Smooth muscle cell (in vitro differentiated cells): ENCODE results near the genes NAP1L2, CYSLTR1, TENT5D, RPS6KA6 and PABPC5.

- RAMPAGE, long total RNA: no peak
Measured at GRCh38 chrX:72634400-72634841, 61.8 kb upstream of the HDAC8 start.

DNA sequence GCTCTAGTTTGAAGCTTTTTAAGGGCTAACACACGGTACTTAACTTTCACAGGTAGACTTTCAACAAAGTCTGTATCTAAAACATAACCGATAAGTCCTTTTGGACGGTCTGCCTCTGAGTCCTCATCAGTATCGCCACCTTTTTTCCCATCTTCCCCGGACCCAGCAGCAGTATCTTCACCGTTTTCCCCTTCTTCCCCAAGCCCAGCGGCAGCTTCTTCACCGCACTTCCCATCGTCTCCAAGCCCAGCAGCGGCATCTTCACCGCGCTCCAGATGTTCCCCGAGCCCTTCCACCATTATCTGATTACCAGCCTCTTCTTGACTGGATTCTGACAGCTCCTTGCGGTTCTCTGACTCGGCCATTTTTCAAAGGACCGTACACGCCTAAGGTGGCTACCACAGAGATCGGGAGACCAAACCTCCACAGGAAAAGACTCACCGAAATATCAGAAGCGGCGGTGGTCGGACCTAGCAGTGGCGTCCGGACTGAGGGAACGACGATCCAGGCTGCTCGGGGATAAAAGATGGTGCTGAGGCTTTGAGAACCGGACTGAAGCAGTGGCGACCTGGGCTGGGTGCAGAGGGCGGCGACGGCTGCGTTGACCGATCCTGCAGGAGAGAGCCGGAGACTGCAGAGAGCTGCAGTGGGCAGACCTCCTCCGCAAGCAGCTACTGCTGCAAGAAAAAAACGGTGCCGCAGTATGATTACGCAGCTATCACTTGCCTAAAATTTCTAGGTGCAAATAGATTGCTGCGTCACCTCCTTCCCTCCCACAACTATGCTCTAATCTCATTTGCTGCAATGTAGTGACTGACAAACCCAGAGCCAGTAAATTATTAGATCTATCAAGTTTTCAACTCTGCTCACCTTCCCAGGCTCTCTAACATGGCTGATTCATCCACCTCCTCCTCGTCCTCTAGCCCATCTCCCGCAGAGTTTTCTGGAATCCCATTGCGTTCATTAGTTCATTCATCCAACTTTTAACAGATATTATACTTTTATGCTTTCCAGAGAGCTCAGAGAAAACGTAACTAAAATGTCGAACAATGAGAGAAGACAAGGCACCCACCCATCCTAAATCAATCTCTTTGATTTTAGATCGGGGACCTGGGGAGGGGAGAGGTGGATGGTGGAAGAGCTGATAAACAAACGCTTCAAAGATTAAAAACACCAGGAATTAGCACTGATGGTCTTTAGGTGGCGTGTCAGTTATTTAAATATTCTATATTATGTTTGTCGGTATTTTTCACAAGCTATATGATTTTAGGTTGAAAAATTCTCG, at the start of gene NAP1L2:
NAP1L2 (minus strand) TSS at position 724 of the 1,285 bp plus-strand sequence.
- RAMPAGE, long total RNA: no peak

DNA sequence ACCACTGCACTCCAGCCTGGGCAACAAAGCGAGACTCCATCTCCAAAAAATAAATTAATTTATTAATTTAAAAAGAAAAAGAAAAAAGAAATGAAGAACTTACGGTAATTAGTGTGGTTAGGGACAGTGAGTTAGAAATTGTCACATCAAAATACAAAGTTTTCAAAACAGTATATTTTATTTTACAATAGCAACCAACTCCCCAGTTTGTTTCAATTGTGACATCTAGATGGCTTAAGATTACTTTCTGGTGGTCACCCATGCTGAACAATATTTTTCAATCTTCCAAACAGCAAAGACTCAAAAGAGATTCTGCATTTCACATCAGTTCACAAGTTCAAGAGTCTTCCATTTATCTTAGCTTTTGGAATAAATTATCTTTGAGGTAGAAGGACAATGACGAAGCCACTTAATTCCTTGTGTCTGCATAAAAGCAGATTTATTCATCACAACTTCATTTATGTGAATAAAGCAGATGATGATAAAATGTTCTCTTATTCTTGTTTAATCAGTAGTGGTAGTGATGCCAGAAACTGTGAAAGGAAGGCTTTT, 257.6 kb downstream of the CHIC1 start:
- RAMPAGE, long total RNA: no peak

GRCh38 chrX:73823488-73824101, 260.6 kb downstream of the CHIC1 start:
- RAMPAGE, long total RNA: no peak

DNA sequence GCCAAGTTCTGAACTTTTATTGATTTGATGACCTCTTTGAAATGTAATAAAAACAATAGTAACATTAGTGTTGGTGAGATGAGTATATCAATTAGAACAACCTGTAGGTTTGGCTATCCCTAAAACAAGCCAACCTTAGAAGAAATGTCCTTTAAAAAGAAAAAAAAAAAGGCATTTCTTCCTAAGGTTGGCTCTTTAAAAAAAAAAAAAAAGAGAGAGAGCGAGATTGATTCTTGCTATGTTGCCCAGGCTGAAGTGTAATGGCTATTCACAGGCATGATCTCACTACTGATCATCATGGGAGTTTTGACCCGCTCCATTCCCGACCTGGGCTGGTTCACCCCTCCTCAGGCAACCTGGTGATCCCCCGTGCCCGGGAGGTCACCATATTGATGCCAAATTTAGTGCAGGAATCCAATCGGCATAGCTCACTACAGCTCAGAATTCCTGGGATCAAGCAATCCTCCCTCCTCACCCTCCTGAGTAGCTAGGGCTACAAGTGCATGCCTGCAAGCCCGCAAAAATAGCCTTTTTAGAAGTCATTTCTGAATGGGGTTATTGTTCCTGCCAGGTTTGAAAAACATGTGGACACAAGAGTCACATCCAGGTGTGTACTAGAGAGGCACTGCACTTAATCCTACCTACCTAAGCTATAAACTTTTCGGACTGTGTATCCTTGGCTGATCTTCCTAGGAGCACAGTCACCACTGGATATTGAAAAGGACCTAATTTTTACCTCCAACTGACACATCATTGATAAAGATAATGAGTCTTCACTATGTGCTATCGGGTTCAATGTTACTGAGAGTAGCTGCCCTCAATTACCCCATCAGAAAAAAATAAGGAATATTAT, 61.4 kb upstream of the ZCCHC13 start:
- RAMPAGE, long total RNA: no peak

DNA sequence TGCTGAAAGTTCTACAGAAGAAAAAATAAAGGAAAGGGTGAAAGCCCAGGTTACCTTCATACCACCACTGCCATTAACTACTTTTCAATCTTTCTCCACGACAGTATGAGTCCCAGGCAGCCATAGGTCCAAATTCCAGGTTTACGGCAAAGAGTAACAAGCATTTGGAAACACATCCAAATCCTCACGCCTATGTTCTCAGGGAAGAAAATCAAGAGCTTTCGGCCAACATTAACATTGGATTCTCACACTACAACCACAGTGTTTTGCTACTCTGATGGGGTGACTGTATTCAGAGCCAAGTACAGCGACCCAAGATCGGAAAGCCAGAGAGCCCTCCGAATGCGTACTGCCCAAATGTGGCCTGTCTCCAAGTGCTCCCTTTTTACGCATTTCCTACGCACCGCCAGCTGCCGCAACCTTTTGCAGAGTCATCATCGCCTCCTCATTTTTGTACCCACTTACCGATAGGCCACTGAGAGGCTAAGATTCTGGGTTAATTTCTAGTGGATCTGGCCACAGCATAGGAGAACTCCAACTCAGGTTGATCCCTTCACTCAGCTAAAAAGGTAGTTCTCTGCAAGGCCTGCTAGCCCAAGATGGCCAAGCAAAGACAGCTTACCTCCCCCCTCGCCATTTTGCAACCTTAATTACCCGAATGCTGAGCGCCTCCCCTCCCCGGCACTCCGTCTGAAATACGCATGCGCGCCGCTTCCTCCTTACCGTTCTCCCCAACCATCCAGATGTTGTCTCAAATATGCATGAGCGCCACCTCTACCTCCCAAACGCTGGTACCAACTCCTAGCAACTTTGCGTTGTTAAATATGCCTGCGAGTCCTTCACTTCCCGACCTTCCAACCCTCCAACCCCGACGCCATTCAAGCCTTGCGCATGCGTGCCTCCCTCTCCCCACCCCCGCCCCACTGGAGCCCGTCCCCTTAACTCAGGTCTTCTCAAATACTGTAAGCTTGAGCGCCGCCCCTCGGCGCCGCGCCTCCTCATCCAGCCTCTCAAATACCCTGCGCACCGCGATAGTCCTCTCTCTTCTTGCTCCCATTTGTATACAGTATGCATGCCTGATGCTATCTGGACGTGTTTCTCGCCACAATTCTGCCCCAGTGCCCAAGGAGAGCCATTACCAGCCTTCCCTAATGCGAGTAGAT, 11.9 kb upstream of the ZCCHC13 start:
- RAMPAGE, long total RNA: start-site peak on the minus strand centred at position 611 of the sequence, 130 bp wide, 23 and 31 reads in 2 replicates

DNA sequence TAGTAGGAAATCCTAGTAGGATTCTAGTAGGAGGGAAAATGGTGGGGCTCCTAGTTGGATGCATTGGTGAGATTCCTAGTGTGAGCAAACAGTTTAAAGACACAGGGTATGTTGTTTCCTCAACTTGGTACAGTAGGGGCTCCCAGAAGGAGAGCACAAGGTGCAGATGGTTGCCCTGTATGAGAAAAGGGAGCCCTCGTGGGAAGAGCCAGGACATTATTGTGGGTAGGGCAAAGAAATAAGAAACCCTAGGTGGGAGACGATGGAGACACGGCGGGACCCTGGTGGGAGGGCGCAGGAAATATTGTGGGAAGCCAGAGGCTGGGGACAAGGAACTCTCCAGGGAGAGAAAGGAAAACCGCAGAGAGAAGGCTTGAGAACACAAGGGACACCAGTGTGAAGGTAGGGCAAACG, 404 bp downstream of the ZDHHC15 start:
- RAMPAGE, long total RNA: no peak

GRCh38 chrX:77754799-77755527, 31.1 kb downstream of the ATRX start:
- RAMPAGE, long total RNA: no peak

- RAMPAGE, long total RNA: no peak
Measured at GRCh38 chrX:78327005-78328070, at the start of gene CYSLTR1. CYSLTR1 (minus strand) TSS chrX:78327611.

DNA sequence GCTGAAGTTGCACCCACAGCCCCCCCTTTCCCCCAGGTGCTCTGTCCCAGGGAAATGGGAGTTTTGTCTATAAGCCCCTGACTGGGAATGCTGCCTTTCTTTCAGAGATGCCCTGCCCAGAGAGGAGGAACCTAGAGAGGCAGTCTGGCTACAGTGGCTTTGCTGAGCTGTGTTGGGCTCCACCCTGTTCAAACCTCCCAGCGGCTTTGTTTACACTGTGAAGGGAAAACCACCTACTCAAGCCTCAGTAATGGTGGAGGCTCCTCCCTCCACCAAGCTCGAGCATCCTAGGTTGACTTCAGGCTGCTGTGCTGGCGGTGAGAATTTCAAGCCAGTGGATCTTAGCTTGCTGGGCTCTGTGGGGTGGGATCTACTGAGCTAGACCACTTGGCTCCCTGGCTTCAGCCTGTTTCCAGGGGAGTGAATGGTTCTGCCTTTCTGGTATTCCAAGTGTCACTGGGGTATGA, 41.9 kb downstream of the ITM2A start:
- RAMPAGE, long total RNA: no peak

- RAMPAGE, long total RNA: no peak
Measured at GRCh38 chrX:80420282-80420510, at the start of gene TENT5D. TENT5D (plus strand) TSS chrX:80420447.

DNA sequence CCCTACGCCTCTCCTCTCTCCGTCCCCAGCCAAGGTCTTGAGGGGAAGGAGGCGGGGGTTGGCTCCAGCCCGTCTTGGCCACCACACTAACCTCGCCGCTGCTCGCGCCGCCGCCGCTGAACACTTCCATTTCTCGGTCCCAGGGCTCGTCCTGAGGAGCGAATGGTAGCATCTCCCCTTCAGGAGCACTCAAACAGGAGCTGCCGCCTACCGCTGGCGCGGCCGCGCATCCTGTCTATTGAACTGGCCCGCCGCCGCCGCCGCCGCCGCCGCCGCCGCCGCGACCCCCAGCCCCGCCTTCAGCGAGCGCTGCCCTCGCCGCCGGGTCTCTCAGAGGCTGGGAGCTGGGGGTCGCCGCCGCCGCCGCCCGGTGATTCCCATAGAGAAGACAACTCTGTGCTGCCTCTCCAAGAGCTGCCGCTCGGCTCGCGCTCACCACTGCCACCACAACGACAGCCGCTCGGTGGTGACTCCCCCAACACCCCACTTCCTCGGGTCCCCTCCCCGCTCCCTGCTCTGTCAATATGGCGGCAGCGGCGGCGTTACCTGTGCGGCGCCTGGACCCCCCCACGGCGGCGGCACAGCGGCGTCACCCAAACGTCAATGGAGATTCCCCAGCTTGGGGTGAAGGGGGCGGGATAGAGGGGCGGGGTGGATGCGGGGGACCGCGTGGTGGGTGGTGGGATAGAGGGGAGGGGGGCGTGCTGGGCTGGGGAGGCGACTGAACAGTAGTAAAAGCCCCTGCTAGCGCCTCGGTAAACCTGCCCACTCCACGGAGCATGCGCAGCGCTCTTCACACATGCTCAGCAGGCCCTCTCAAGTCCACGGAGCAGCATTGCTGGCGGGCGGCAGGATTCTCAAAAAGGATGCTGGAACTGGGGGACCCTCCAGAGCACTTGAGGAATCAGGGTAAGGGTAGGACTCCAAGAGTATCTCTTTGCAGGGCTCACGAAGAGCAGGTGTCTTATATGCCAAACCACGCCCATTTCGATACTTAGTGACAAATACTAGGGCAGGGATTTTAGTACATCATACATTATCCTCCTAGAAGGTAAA, at the start of gene RPS6KA6:
RPS6KA6 (minus strand) TSS at position 472 of the 1,056 bp plus-strand sequence.
- RAMPAGE, long total RNA: no peak

DNA sequence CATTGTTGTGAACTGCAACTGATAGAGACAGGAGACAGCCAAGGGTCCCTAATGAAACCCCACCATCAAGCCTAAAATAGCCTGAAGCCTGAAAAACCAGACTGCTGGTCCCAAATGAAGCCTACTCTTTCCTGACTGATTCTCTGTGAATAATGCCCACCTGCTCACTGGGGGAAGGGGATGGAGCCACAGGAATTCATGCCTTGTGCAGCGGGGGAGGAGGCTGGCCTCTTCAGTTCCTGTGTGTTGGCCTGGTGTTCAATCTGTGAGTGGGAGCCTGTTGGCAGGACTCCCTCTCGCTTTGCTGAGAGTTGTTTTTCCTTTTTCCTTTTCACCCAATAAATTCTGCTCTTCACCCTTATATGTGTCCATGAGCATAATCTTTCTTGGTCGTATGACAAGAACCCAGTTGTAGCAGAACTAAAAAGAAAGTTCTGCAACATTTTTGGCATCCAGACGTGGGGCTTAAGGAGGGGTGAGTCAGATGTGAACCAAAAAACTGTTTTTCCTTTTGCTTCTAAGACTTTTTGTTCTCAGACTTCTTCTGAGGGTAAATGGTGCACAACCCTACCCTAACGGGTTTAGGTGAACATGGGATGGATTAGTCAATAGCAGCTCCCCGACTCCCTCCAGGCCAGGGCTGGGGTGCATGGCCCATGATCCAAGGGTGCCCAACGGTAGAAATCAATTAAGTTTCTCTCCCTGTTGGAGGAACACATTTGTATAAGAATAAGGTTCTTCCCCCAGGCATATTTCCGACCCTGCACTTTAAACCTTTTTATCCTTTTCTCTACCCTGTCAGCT, 235.3 kb upstream of the HDX start:
- RAMPAGE, long total RNA: no peak

GRCh38 chrX:85403559-85403909, 24.1 kb upstream of the POF1B start:
- RAMPAGE, long total RNA: no peak

DNA sequence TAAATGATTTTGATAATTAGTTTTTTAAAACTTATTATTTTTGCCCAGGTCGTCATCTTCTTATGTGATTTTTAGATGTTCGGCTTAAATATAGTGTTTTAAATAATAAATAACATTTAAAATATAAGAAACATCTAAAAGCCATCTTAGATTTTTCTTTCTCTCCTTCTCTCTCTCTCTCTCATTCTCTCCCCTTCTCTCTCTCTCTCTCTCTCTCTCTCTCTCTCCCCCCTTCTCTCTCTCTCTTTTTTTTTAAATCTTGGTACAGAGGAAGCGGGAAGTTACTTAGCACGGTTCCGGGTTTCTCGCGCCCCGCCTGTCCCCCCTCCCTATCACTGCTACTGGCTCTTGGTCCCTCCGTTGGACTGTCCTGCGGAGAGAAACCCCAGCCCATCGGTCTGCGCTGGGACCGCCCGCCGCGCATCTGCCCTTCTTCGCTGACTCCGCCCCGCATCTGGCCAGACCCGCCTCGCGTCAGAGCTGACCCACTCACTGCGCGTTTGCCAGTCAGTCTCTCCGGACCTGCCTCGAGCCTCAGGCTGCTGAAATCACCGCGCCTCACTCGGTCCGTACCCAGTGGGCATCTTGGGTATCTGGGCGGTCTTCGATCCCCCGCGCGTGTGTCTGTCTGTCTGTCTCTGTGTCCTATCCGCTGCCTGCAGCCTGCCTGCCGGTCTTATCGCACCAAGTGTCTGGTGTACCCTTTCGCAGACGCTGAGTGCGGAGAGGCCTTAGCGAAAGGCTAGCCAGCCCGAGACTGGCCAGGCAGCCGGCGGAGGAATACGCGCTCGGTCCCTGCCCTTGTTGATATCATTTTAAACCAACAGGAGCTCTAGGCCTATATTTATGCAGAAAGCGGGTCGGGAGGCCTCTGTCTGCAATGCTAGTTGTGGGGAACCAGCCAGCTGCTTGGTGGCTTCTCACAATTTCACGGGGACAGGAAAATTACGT, at the start of gene PABPC5:
PABPC5 (plus strand) TSS at position 510 of the 951 bp plus-strand sequence.
- RAMPAGE, long total RNA: start-site peak on the plus strand centred at position 484 of the sequence, 55 bp wide, 6 and 20 reads in 2 replicates

DNA sequence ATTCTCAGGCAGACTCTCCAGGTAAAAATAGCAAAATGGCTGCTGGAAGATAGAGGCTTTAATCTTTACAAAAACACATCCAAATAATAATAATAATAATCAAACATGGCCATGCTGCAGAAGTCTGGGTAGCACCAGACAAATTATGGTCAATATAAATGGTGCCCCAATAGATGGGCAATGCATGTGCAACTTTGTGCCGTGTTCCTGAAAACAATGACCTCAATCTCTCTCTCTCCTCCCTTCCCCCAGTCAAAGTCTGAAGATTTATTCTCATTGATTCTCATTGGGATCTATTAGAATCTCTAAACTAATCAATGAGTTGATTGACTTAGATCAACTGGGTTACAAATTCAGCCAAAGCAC, 344.4 kb downstream of the NAP1L3 start:
- RAMPAGE, long total RNA: no peak

DNA sequence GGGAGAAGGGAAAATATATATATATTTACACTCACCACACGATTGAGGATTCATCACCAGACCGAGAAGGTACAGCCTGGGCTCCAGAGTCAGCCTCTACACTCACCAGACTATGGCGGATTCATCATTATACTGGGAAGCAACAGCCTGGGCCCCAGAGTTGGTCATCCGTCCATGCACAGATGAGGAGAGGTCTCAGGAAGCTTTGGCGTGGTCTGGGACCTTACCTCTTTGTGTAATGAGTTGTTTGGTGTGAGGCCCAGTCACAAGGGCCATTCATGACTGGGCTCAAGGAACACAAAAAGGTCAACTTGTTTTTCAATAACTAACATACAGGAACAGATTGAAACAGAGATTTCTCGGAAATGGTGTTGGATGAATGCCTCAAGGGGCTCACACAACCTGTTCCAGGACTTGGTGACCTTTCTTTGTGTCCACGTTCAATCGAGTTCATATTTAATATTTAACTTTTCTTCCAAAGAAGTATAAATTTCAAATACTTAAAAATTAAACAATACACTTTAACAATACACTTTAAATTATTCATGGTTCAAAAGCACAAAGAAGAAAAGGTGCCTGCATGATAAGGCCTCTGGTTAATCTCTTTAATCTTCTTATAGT, 926.2 kb downstream of the FAM133A start:
- RAMPAGE, long total RNA: no peak

DNA sequence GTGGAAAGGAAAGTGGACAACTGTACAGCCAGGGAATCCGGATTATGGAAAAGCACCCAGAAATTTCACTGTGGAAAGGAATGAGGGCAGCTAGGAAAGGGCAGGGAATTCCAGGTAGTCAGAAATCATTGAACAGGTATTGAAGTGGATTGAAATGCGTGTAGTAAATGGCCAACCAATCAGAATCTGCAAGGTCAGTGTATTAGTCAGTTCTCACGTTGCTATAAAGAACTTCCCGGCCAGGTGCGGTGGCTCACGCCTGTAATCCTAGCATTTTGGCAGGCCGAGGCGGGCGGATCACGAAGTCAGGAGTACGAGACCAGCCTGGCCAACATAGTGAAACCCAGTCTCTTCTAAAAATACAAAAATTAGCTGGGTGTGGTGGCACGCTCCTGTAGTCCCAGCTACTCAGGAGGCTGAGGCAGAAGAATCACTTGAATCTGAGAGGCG, 219.5 kb upstream of the DIAPH2 start:
- RAMPAGE, long total RNA: no peak

DNA sequence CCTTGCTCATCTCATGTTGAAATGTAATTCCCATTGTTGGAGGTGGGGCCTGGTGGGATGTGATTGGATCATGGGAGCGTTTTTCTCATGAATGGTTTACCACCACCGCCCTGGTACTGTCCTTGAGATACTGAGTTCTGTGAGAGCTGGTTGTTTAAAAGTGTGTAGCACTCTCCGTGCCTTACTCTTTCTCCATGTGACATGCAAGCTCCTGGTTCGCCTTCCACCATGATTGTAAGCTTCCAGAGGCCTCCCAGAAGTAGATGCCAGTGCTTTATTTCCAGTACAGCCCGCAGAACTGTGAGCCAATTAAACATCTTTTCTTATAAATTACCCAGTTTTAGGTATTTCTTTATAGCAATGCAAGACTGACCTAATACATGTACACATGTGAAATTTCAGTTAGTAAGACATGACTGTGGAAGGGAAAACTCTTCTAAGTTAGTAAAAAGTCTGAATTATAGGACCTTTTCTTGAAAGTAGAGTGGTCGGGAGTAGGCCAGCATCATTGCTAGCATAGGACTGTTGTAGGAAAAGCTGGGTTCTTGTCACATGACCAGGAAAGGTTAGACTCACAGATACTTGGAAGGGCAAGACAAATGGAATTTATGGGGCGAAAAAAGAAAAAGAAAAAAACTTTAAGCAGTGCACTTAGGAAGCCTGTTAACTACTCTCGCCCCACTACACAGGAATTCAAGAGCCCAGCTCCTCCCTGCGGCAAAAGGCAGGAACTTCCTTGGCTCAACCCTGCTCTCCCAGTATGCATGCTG, 40.5 kb upstream of the RPA4 start:
- RAMPAGE, long total RNA: no peak

DNA sequence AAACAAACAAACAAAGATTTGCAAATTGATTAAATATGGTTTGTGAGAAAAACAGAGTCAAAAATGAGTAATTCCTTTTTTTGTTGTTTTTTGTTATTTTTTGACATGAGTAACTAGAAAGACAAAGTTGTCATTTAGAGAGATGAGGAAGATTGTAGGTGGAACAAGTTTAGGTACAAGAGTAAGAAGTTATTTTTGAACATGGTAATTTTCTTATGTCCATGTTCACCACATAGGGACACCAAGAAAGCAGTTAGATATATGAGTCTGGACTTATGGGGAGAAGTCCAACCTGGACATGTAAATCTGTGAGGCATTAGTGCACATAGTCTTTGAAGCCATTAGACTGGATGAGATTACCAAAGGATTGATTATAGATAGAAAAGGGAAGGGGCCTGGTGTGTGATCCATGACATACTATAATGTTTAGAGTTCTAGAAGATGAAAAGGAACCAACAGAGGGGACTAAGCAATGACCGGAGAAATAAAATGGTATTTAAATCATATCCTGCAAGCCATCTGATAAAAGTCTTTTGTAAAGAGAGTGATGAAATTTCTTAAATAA, 286.3 kb downstream of the RPA4 start:
- RAMPAGE, long total RNA: no peak